ENCODE measurements around the genes TRIM46 and HCN3.

DNA sequence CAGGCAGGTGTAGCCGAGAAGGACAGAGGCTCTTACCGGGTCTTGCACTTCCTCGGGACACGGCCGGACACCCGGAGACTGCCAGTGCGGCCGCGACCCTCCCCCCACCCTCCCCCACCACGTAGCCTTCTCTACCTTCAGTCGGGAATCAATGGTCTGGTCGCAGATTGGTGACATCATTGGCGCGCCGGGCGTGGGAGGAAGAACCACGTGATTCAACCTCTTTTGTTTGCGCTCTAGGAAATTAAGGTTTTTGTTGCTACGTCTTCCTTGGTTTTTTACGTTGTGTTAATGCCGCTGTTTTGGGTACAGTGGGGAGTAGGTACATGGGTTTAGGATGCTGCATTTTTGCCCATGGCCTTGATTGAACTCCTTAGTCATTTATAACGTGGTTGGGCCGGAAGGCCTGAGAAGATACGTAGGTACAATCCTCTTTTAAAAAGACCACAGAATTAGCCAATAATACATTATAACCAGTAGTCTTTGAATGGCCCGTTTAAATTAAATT, 19.9 kb upstream of the ADAR start:
- PRO-cap, 7 experiments = peak in 7 of 7 experiments; most common plus-strand start position 179 of the sequence (in 5); most common minus-strand start position 150 of the sequence (in 6)
- RAMPAGE, long total RNA, 2 experiments = start-site peak on the minus strand in 1 of 2 experiments, centred at position 104 of the sequence, 39 reads per replicate

DNA sequence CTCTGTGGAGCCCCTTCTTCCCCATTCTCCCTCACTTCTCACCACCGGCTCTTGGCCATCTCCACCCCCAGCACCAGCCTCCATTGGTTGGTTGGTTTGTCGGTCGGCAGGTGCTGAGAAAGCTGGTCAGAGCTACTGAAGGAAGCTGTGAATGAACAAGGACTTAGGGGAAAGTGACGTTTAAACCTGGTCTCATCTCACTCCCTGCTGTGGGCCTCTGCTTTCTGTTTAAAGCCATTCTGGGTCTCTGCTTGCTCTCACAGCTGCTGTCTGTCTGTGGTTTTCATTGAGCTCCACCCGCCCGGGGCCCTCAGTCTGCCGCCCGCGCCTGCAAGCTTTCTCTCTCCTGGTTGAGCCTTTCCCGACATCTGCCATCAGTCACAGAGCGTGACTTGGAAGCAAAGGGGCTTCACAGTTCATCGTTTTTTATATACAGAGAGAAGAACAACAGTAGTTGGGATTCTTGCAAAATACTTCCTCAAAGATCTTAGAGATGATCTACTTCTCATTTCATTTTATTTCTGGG, 122.1 kb downstream of the KCNN3 start:
- PRO-cap, 7 experiments = no peak in any of the 7 experiments
- RAMPAGE, long total RNA, 2 experiments = no peak in any of the 2 experiments

DNA sequence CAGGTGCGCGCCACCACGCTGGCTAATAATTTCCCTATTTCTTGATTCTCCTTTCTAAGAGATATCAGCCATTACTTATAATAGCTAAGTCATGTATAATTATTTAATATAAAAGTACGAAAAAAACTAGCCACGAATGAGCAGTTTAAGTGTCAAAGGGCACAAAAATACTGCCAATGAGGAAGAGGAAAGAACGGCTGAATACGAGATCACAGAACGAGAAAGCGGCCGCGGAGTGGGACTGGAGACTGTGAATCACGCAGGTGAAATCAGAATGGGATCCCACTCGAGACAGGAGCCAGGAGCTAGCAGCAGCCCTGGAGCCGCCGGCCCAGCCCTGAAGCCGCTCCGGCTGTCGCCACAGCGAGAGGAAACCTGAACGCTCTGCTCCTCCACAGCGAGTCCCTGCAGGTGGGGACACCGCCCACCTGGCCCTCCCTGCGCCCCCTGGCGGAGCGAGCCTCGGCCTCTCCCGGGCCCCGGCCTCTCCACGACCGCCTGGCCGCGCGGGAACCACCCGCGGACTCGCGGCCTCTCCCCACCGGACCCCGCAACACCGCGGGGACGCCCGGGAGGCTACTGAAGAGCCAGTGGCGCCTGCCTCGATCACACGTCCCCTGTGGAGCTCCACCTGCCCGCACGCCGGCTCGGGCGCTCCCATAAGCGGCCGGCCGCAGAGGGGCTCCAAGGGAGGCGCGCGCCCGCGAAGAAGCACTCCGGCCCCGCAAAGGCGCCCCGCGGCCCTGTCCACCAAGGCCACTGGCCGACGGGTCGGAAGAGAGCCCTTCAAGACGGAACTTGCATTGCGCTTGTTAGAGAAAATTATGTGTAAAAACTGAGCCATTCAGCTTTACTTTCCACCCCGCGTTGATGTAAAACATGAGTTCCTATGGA, 109.7 kb downstream of the KCNN3 start:
- PRO-cap, 7 experiments = no peak in any of the 7 experiments
- RAMPAGE, long total RNA, 2 experiments = no peak in any of the 2 experiments

- PRO-cap, 7 experiments = peak in 7 of 7 experiments; most common plus-strand start chr1:155003471 (in 3); most common minus-strand start chr1:155003583 (in 2)
- RAMPAGE, long total RNA, 2 experiments = no peak in any of the 2 experiments
Measured at GRCh38 chr1:155003370-155004066, 916 bp downstream of the ZBTB7B start.

DNA sequence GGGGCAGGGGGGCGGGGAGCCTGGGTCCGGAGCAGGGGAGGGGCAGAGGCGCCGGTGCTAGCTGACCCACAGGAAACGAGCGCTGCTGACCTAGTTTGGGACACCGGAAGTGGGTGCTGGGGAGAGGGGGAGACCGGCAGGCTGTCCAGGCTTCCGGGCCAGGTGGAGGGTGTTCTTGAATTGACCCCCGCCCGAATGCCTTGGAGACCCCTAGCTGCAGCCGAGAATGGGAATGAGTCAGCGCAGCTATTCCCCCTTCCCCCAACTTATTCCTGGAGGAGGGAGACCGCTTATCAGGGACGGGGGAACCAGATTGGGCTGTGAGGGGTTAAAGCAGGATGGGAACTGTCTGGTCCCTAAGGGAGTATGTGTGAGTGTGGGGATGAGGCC, 1.5 kb downstream of the ZBTB7B start:
- PRO-cap, 7 experiments = peak in 7 of 7 experiments; most common plus-strand start position 139 of the sequence (in 5); most common minus-strand start position 77 of the sequence (in 4)
- RAMPAGE, long total RNA, 2 experiments = no peak in any of the 2 experiments

GRCh38 chr1:155008243-155009176, 5.9 kb downstream of the ZBTB7B start:
- PRO-cap, 7 experiments = no peak in any of the 7 experiments
- RAMPAGE, long total RNA, 2 experiments = no peak in any of the 2 experiments

GRCh38 chr1:155019396-155020124, 14.0 kb downstream of the DCST2 start:
- PRO-cap, 7 experiments = no peak in any of the 7 experiments
- RAMPAGE, long total RNA, 2 experiments = no peak in any of the 2 experiments

DNA sequence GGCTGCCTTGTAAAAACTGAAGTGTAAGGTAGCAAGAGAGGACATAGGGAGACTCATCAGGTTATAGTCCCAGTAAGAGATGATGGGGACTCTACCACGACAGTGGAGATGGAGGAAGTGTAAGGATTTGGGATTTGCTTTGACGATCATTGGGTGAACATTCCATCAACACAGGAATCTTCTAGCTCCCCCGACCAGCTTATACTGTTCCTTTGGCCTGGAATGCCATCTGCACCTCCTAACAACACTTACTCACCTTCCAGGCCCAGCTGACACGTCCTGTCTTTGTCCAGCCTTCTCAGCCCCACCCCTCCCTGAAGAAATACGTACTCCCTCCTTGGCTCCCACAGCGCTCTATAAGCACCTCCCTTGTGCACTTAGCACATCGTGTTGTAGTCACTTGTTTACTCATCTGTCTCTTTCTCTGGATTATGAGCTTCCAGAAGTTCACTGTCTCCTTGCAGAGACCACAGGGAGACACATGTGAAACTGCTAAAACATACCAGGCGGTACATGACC, 4.8 kb downstream of the DCST1 start:
- PRO-cap, 7 experiments = no peak in any of the 7 experiments
- RAMPAGE, long total RNA, 2 experiments = no peak in any of the 2 experiments

- PRO-cap, 7 experiments = no peak in any of the 7 experiments
- RAMPAGE, long total RNA, 2 experiments = no peak in any of the 2 experiments
Measured at GRCh38 chr1:155173574-155174092, at the start of gene TRIM46. TRIM46 (plus strand) TSS chr1:155173849.

- PRO-cap, 7 experiments = no peak in any of the 7 experiments
- RAMPAGE, long total RNA, 2 experiments = no peak in any of the 2 experiments
Measured at GRCh38 chr1:155185343-155186115, 11.9 kb downstream of the TRIM46 start.

DNA sequence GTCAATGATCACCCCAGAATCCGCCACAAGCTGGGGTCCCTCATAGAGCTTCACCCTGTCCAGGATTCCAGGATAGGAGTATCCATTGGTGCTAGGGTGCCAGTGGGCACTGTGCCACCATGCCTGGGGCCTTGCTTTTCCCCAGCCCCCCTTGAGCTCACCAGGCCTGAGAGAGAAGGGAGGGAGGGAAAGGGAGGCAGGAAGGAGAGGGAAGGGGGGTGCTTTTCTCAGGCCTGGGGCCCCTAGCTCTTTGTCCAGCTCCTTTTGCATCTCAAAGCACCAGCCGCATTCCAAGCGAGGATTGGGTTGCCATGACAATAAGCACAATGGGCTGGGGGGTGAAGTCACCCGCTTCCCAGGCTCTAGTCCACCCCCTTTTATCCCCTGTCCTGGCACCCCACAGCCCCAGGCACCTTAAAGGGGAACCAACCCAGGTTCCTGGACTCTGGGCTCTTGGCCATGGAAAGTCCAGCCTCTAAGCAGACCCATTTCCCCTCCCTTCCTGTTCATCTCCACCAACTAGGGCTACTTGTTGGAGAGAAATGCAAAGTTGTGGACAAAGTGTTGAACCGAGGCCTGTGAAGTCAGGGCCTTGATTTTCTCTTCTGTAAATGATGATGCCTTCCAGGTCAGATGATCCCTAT, 11.5 kb downstream of the THBS3 start:
- PRO-cap, 7 experiments = no peak in any of the 7 experiments
- RAMPAGE, long total RNA, 2 experiments = no peak in any of the 2 experiments

DNA sequence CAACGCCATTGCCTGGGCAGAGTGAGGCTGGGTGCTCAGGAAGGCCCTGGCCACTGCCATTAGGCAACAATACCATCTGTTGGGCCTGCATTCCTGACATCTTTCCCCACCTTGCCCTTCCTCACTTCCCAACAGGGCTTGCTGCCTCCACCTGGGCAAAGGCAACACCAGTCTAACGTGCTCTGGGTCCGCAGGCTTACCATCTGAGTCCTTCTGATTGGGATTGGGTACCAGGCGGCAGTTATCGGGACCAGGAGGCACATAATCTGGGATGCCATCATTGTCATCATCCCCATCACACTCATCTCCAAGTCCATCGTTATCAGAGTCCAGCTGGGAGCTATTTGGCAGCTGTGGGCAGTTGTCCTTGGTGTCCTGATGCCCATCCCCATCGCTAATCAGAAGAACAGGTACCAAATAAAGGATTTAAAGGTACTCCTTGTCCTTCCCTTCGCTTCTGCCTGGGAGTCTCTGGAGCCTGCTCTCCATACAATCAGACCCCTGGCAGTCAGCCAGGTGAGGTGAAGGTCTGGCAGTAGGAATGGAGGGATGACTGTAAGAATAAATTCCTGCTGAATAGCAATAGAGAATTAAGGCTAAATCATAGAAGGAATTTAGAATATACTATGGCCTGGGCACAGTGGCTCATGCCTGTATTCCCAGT, 9.4 kb downstream of the THBS3 start:
- PRO-cap, 7 experiments = no peak in any of the 7 experiments
- RAMPAGE, long total RNA, 2 experiments = no peak in any of the 2 experiments

- PRO-cap, 7 experiments = no peak in any of the 7 experiments
- RAMPAGE, long total RNA, 2 experiments = no peak in any of the 2 experiments
Measured at GRCh38 chr1:155201324-155201818, 6.3 kb downstream of the THBS3 start.

GRCh38 chr1:155209455-155209880, 973 bp downstream of the MTX1 start:
- PRO-cap, 7 experiments = no peak in any of the 7 experiments
- RAMPAGE, long total RNA, 2 experiments = no peak in any of the 2 experiments

GRCh38 chr1:155232232-155232906, 8.7 kb downstream of the GBA1 start:
- PRO-cap, 7 experiments = no peak in any of the 7 experiments
- RAMPAGE, long total RNA, 2 experiments = no peak in any of the 2 experiments

GRCh38 chr1:155276909-155277931, at the start of gene HCN3:
HCN3 (plus strand) TSS chr1:155277463.
- PRO-cap, 7 experiments = peak in 6 of 7 experiments; most common plus-strand start chr1:155277463 (in 5)
- RAMPAGE, long total RNA, 2 experiments = no peak in any of the 2 experiments

DNA sequence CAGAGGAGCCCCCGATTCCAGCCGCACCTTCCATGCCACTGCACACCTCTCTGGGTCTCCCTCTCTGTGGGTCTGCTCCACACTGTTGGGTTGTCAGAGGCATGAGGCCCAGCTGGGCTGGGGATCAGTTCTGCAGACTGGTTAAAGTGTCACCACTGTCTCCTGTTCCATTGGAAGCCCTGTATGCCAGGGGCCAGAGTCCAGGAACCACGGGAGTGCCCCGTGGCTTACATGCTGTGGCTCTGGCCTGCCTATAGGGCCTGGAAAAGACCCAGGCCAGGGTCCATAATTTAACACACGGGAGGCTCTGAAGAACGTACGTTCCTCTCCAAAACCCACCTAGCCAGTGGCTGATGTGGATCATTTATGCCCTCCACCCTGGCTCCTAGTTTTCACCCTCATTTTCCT, 380 bp downstream of the PKLR start:
- PRO-cap, 7 experiments = no peak in any of the 7 experiments
- RAMPAGE, long total RNA, 2 experiments = no peak in any of the 2 experiments

GRCh38 chr1:155335562-155336078, 14.9 kb downstream of the RUSC1 start:
- PRO-cap, 7 experiments = no peak in any of the 7 experiments
- RAMPAGE, long total RNA, 2 experiments = no peak in any of the 2 experiments

DNA sequence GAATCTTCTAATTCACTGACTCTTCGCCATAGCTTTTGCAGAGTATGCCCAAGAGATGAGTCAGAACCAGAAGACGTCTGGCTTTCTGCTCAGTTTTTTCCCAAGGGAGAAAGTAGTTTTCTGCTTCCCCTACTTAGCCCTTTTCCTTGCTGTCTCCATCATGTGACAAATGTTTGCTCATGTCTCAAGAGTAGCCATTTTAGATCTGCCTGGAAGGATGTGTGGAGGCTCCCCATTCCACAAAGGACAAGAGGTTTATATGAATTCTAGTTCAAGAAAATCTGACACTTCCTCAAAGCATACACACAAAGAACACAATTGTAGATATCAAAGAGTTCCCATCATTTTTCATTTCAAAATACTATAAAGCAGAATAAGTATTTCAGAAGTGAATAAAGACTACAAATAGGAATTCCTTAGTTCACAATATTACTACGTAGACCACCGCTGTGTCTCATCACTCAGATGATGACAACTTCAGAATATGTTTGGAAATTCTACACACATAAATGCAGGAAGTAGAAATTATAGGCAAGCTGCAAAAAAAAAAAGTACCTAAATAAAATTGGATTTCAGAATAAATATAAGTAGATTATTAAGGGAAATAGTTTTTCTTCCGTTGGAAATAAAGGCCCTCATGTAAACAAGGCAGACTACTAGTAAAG, 98.5 kb downstream of the ASH1L start:
- PRO-cap, 7 experiments = no peak in any of the 7 experiments
- RAMPAGE, long total RNA, 2 experiments = no peak in any of the 2 experiments

- PRO-cap, 7 experiments = no peak in any of the 7 experiments
- RAMPAGE, long total RNA, 2 experiments = no peak in any of the 2 experiments
Measured at GRCh38 chr1:155528078-155528530, 34.5 kb downstream of the ASH1L start.